Ishikawa (cell line): ENCODE measurements around a stretch of chr7.

GRCh38 chr7:908491-909346, 32.4 kb downstream of the GET4 start:
- RRBS, result 87% methylated on average over 24 of the region's 75 CpGs

DNA sequence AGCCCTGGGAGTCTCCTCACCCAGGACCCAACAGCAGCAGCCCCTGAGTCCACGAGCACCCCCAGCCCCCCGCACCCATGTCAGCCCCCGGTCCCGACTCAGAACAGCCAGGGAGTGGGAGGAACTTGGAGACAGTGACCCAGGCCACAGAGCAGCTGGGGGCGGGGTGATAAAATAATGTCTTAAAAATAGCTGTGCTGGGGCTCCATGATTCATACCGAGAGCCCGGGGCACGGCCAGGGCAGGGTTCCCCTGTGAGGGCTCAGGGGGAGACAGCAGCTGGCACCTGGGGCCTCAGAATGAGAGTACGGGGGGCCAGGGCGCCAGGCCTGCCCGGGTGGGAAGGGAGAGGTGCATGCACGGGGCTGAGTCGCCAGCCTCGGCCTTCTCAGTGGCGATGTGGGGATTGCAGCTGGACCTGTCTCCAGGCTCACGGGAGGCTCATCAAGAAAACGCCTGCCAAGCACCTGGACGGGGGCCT, 29.8 kb downstream of the ADAP1 start:
- RRBS, result 92% methylated on average over 5 of the region's 18 CpGs

GRCh38 chr7:988290-989147, 5.5 kb downstream of the CYP2W1 start:
- RRBS, result 2% methylated on average over 10 of the region's 33 CpGs

DNA sequence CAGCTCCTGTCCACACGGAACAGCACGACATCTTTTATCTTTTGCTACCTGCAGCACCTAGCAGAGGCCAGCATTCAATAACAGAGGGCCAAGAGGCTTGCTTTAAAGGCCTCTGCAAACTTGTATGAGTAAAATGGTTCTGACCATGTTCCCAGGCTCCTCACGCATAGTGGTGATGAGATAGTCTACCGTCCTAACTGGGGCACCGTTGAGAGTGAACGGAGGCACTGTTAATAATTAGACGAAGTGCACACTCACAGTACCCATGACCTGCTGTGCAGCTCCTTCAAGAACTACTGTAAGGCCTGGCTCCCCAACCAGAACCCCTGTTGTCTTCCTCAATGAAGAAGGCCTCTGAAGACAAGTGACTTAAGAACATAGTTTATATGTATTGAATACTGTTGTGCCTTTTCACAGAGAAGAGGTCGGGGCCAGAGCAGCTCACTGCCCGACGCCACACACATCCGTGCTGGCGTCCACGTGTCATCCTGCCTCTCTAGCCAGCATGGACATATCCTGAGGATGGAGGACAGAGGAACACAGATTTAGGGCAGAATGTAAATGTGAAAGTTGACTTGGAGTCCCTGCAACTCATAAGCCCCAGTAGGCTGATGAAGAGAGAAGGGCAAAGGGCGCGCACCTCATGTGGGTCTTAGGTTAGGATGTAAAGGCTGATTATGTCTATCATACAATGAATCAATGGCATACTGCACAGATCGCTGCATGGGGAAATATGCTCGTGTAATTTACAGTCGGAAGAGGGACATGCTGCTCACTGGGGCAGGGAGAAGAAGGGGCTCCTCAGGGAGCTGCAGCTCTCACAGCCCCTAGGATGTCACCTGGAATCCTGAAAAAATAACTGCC, 1.3 kb downstream of the GPR146 start:
- RRBS, result no CpG with 5 or more reads among the region's 18 CpGs

DNA sequence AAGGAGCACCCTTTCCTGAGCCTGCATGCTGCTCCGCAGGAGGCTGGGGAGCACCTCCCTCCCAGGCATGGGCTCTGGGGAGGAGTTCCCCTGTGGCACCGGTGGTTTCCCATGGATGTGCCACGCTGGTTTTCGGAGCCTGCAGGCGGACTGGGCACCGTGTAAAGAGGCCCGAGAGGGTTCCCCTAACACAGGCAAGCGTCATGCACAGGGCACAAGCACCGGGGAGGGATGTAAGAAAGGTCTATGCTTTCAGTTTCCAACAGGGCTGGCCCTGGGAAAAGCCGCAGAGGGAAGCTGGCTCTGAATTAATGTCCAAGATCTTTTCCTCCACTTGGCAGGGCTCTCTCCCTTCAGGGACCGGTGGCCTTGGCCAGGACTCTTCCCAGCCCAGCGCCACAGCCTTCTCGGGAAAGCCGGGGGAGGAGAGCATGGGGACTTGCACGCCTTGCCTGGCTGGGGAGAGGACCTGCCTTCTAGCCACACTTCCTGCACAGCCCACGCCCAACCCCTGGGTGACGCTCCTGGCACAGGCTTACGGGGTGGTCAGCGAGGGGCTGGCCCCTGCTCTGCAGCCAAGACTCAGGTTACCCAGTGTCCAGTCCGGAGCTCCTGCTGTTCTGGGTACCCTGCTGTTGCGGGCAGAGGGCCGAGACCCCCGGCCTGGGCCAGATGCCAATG, 11.4 kb upstream of the GPER1 start:
- RRBS, result 85% methylated on average over 13 of the region's 23 CpGs

DNA sequence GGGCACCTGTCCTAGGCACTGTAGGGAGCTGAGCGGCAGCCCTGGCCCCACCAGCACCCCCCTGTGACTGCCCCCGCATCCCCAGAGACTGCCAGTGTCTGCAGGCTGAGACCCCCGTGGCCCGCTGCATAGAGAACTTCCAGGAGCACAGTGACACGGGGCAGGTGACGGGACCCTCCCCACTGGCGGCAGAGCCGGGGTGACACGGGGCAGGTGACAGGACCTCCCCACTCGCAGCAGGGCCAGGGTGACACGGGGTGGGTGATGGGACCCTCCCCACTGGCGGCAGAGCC, 2.3 kb downstream of the GPER1 start:
- RRBS, result no CpG with 5 or more reads among the region's 12 CpGs

- RRBS, result no CpG with 5 or more reads among the region's 9 CpGs
Observed at GRCh38 chr7:1103399-1103761, 15.5 kb downstream of the GPER1 start.

DNA sequence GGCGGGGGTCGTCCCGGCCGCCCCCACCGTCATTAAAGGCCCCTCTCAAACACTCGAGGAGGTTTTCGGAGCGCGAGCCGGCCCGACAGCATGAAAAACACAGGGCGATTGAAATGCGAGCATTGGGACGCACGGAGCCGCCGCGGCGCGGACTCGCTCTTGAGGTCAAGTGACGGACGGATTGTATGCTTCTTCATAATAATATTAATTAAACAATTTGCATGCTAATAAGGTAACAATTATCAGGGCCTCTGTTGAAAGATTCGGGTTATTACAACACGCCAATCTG, 2.3 kb upstream of the UNCX start:
- RRBS, result no CpG with 5 or more reads among the region's 25 CpGs

DNA sequence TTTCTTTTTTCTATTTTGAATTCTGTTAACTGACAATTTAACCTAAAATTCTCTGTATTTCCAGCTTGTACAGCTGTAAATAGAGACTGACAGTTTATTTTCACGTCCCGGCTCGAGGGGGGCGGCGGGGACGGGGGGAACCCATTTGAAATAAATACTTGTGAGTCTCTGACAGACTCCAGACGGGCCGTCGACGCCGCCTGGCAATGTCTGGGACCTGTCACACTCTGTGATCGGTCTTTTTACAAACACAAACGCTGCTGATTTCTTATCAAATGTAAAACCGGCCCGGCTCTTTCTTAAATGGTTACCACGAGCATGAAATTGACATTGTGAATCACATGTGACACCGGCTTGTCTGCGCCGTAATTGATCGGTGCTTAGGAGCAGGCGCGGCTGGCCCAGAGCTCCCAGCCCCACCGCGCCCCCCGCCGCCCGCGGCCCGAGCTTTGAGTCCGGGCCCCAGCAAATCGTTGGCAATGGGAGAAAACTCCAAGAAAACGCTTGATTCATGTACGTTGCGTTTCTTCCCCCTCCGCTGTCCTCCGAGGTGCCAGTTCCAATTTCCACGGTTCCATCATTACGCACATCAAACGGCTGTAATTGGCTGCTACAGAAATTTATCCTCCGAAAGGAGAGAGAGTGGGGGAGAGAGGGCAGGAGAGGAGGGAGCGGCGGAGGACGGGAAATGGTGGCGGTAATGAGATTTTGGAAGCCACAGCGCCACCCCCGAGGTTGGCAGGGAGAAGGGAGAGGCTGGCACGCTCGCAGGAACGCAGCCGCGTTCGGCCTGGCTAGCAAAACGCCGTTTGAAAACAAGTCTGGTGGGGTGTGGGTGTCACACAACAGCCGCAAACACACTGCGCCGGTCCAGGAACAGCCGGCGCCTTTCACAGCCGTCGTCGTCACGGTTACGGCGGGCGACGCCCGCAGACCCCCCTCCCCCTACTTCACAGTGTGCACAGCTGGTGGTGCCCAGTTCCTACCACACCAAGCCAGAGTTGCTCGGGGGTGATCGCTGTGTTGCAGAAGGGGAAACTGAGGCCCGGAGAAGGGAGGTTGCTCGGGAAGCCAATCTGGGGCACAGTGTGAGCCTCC, 57.3 kb downstream of the UNCX start:
- RRBS, result 39% methylated on average over 17 of the region's 72 CpGs

DNA sequence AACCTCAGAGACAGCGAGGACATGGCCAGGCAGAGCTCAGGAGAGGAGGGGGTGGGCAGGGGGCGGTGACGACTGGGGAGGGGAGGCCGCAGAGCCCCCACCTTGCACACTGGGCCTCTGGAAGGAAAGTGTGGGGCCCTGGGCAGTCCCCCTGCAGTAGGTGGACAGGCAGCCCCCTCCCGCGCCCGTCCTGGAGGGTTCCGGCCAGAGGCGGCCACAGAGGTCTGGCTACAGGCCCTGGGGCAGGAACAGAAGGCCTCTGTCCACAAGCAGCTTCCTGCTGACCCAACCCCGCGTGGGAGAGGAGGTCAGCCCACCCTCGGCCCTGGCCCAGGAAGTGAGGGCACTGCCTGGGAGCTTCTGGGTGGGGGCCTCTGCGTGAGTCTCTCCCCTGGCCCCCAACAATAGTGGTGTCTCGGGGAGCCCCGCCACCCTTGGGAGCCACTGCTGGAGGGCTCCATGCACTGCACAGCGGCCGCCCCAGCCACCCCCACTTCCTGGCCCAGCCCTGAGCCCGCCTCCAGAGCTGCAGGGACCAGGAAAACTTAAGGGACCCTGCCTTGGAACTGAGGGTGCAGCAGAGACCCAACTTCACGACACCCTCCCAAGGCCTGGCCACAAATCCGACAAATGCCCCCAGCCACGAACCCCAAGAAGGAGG, 4.7 kb downstream of the MICALL2 start:
- RRBS, result no CpG with 5 or more reads among the region's 21 CpGs

- RRBS, result 77% methylated on average over 6 of the region's 19 CpGs
Observed at GRCh38 chr7:1513721-1514194, 9.6 kb upstream of the INTS1 start.

GRCh38 chr7:1534311-1534792, 3.9 kb downstream of the MAFK start:
- RRBS, result no CpG with 5 or more reads among the region's 22 CpGs

- RRBS, result 94% methylated on average over 15 of the region's 47 CpGs
Observed at GRCh38 chr7:1547566-1548385, 8.2 kb downstream of the TMEM184A start.

- RRBS, result 93% methylated on average over 8 of the region's 25 CpGs
Observed at GRCh38 chr7:1848121-1849007, 178.3 kb downstream of the ELFN1 start.

GRCh38 chr7:1872482-1873228, 202.6 kb downstream of the ELFN1 start:
- RRBS, result 95% methylated on average over 1 of the region's 36 CpGs

GRCh38 chr7:1887239-1888193, 217.4 kb downstream of the ELFN1 start:
- RRBS, result no CpG with 5 or more reads among the region's 20 CpGs

- RRBS, result no CpG with 5 or more reads among the region's 38 CpGs
Observed at GRCh38 chr7:1922065-1922800, 252.2 kb downstream of the ELFN1 start.

- RRBS, result no CpG with 5 or more reads among the region's 18 CpGs
Observed at GRCh38 chr7:1926291-1927474, 256.6 kb downstream of the ELFN1 start.

GRCh38 chr7:2086209-2086561, 146.6 kb downstream of the MAD1L1 start:
- RRBS, result no CpG with 5 or more reads among the region's 10 CpGs

DNA sequence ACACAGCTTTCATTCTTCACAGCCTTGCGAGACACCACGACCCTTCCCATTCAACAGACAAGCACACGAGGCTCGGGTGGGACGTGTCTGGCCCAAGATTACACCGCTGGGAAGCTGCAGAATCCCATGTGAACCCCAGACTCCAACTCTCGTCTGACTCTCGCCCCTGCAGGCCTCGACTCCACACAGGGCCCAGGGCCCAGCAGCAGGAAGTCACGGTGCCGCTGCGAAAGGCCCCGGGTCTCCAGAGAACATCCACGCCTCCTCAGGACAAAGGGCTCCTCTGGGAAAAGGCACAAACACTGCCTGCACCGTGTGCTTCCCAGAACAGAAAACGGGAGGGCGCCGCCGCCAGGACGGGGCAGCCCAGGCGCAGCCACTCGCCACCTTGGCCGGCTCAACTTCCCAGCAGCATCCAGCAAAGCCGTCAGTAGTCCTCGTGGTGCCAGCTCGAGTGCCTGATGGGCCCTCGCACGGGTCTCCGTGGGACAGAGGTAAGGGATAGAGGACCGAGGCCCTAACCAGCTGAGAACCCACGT, 60.5 kb downstream of the MAD1L1 start:
- RRBS, result no CpG with 5 or more reads among the region's 31 CpGs